Fibroblast of villous mesenchyme (primary cell): Measurements from ENCODE around the gene NOMO3.

DNA sequence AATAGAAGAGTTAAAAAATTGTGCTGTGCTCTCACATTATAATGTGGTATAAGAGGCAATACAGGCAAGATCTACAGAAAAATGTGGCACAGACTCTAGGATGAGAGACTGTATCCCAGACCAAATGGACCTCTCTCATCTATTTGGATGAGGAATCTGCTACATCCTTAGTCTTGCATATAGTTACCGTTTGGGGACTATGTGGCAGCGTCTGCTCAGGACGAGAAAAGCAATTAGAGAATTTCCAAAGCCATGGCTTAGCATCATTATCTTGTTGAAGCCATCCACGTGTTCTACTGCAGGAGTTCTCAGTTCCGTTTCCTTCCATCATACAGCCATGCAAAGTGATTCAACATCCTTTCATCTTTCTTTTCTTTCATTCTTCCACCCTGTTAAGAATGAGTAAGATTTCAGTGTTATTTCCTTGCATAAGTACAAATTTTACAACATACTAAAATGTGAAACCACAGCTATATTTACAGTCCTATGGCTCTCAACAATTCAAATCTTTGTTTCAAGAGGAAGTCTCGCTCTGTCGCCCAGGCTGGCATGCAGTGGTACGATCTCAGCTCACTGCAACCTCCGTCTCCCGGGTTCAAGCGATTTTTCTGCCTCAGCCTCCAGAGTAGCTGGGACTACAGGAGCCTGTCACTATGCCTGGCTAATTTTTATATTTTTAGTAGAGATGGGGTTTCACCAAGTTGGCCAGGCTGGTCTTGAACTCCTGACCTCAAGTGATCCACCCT, 3.9 kb downstream of the MARF1 start:
- CAGE, long polyA plus RNA, result no peak

DNA sequence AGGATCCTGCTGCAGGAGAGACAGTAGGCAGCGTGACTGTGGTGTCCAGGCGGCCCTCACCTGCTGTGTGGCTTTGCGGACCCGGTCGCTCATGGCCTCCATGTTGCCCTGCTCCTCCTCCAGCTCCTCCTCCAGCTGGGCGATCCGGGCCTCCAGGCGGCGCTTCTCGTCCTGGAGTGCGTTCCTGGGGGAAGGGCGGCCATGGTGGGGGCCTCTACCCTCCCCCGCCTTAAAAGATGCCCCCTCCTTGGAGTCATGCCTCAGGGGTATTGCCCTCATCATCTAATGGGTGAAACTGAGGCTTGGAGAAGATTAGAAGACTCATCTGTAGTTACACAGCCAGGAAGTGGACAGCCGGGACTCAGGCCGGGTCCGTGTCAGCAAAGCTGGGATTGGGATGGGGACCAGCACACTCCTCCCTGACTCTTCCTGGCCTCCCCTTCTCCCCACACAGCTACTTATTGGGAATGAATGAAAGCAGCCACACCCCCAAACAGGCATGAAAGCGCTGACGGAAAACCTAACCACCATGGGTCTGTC, 68.3 kb downstream of the NDE1 start:
- CAGE, long polyA plus RNA, result no peak

DNA sequence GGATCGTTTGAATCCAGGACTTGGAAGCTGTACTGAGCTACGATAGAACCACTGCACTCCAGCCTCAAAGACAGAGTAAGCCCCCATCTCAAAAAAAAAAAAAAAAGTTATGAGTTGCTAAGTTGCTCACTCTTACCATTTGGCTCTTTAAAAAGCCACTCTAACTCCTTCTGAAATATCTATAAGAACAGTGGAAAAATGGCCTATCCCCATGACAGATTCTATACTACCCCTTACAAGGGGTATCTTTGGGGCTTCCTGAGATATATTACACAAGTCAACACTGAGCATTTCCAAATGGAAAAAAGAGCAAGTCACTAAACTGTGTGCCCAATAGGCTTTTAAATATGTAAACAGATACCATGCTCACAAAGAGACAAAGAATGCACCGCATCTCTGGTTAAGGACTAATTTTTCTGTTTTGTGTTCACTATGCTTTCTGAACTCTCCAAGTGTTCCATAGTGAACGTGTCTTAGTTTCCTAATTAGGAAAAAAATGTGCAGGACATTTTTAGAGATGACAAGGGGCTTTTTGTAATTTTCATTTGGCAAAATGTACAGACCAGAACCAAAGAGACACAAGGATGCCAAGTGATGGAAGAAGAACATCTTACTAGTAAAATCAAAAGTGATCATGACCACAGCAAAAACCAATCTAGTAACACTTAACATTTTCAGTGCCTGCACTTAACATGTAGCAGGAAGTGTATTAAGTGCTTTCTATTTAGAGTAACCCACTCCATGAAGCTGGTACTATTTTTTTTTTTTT, 21.7 kb downstream of the MYH11 start:
- CAGE, long polyA plus RNA, result no peak

- CAGE, long polyA plus RNA, result no peak
Observed at GRCh38 chr16:15857705-15858787, 1.2 kb upstream of the MYH11 start.

DNA sequence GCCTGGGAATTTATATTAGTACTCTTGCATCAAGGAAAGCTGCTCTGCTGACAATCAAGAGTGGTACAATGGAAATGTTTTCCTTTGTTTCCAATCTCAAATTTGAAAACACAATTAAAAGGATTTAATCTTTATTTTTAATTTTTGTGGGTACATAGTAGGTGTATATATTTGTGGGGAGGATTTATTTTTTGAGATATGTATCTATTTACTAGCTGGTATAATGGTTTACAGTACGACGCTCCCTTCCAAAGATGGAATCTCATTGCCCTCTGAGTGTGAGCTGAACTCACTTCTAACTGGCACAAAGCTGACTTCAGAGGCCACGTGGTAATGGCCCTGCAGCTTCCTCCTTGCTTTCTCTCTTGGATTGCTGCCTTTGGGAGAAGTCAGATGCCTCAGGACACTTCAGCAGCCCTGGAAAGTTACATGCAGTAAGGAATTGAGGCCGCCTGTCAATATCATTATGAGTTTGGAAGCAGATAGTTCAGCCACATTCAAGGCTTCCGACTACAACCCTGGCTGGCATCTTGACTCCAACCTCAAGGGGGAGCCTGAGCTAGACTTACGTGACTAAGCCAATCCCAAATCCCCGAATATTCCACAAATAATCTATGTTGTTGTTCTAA, 13.8 kb downstream of the CEP20 start:
- CAGE, long polyA plus RNA, result no peak

DNA sequence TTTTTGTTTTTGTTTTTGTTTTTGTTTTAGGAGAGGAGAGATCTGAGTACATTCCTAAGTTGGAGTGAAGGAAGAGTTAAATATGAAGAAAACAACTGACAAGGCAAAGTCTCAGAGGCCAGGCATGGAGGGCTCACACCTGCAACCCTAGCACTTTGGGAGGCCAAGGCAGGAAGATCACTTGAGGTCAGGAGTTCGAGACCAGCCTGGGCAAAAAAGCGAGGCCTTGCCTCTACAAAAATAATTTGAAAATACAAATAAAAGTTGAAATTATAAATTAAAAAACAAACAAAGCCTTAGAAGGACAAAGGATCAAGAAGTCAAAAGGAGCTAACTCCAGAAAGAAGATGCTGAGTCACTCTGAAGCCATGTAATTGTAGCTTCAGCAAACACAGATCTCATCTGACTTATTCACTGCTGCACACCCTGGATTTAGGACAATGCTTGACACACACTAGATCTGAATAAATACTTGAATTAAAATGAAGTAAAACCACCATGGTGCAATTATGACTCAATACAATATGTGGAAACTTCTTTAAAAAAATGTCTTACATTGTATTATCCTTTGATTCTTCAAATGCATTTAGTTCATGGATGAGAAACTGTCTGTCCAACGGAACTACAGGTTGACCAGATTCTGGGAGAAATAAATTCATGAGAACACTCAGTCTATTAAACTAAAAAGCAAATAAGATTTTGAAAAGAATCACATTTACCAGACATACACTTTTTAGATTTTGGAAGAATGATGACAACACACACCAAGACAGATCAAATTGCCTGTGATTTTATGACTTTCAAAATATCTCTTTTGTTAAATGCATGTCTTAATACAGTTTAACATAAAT, 8.9 kb downstream of the CEP20 start:
- CAGE, long polyA plus RNA, result no peak

GRCh38 chr16:15908046-15908578, 19.7 kb upstream of the CEP20 start:
- CAGE, long polyA plus RNA, result no peak

GRCh38 chr16:15950292-15950845, 953 bp downstream of the ABCC1 start:
- CAGE, long polyA plus RNA, result no peak

GRCh38 chr16:15976738-15977702, 27.6 kb downstream of the ABCC1 start:
- CAGE, long polyA plus RNA, result no peak

GRCh38 chr16:16037449-16038130, 88.2 kb downstream of the ABCC1 start:
- CAGE, long polyA plus RNA, result no peak

- CAGE, long polyA plus RNA, result no peak
Observed at GRCh38 chr16:16049129-16049652, 99.8 kb downstream of the ABCC1 start.

- CAGE, long polyA plus RNA, result no peak
Observed at GRCh38 chr16:16090344-16090761, 132.9 kb downstream of the ABCC6 start.

DNA sequence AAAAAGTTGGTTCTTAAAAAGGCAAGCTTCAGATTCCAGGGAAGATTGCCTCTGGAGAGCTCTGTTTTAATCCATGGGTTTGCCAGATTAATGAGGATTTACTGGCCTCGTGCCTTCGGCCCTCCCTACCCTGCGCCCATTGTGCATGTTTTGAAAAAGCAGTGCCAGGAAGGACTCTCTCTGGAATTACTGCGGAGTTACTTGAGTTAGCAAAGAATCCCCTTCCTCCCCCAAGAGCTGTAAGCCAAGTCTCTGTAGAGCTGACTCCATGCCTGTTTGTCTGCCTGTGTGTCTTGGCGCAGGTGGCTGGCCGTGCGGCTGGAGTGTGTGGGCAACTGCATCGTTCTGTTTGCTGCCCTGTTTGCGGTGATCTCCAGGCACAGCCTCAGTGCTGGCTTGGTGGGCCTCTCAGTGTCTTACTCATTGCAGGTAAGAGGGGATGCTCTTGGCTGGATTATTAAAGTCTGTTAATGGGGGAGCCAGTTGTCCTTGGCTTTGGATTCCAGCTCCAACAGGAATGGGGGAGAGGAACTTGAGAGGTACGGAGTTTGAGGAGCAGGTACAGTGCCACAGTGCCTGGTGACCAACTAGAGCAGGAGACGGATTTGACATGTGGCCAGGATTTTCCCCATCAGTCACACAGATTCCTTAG, 98.7 kb downstream of the ABCC6 start:
- CAGE, long polyA plus RNA, result no peak

GRCh38 chr16:16232302-16232797, at the start of gene NOMO3:
TSS of gene NOMO3 (plus strand) at chr16:16232528.
- CAGE, long polyA plus RNA, result no peak

DNA sequence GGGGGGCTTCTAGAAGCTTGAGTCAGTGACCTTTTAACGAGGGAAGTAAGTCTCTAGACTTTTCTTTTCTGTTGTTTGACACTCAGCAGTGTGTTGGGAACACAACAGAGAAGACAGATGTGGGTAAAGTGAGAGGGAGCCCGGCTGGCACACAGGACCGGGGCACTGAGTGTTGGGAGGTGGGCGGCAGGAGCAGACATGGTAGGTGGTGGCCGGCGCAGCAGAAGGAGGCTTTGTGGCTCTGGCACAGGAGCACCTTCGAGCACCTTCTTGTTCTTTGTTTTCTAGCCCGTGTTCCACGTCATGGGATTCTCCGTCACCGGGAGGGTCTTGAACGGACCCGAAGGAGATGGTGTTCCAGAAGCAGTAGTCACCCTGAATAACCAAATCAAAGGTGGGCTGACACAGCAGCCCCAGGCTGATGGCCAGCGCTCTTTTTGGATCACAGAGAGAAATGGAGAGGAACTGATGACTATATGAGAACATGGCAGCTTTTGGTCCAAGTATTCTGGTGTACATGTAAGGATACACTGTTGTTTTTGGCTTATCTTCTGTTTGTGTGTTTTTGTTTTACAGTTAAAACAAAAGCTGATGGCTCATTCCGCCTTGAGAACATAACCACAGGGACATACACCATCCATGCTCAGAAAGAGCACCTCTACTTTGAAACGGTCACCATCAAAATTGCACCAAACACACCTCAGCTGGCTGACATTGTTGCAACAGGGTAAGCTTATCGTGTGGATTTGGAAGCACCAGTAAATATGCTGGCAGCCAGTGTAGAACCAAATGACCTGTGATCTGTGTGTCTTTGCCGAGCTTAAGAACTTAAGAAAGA, 23.3 kb downstream of the NOMO3 start:
- CAGE, long polyA plus RNA, result no peak

- CAGE, long polyA plus RNA, result no peak
Observed at GRCh38 chr16:17227464-17227874, 243.3 kb downstream of the XYLT1 start.

GRCh38 chr16:17258907-17259663, 211.7 kb downstream of the XYLT1 start:
- CAGE, long polyA plus RNA, result no peak

DNA sequence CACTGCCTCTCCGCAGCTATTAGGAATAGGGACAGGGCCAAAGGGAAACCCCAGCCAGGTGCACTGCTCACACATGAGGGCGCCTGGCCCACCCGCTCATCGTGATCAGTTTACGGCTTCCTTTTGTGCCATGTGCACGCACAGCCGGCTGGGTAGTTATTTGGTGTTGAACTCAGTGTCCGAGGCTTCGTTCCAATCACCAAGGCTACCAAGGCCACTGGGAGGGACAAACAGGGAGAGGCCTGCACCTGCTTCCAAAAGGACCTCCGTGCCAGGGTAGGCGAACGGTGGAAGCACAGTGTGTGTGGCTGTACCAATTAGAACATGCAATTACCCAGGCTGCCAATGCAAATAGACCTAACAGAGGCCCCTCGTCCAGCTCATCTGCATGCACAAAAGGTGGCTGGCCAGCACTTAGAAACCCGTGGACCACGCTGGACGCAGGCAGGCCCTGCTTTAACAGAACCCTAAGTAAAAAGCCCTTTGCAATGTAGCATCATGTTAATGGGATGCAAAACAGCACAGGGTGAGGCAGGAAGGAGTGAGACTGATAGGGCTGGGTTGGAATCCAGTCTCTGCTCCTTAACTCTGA, 204.1 kb downstream of the XYLT1 start:
- CAGE, long polyA plus RNA, result no peak

DNA sequence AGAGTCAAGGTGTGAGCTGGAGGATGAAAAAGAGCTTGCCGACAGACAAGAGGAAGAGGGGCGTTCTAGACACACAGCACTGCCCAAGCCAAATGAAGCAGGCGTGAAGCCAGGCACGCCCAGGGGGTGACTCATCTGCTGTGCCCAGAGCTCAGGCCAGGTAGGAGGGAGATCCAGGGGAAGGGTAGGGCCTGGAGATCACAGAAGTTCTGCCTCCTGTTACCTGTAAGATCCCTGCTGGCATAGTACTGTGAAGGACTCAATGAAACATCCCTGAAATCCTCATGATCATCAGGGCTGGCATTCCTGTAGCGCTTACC, 158.7 kb downstream of the XYLT1 start:
- CAGE, long polyA plus RNA, result no peak

- CAGE, long polyA plus RNA, result no peak
Observed at GRCh38 chr16:17328790-17329329, 141.9 kb downstream of the XYLT1 start.